Metastatic Liver Carcinoma in the Lung (tissue), 2 donors: ENCODE measurements around the genes BPTF and C17orf58.

DNA sequence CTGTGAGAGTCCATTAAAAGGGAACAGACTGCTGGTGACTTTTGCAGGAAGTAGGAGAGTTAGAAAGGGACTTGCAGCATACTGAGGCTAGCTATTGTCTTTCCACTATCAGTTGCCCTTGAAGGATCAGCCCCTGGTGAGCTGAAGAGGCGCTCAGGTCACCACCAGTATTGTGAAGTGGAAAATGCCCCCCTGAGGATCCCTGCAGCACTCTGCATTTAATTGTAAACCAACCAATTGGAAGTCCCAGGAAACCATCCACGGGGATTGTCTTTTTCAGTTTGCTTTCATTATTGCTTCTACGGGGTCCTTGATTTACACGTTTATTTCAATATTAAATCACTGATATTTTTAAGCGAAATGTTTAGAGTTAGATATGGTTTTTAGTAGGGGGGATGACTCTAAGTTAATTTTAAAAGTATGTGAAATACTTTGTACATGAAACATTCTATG, 2.5 kb downstream of the PRKCA start:
- PRO-cap, 2 experiments: no peak in any of the 2 experiments

DNA sequence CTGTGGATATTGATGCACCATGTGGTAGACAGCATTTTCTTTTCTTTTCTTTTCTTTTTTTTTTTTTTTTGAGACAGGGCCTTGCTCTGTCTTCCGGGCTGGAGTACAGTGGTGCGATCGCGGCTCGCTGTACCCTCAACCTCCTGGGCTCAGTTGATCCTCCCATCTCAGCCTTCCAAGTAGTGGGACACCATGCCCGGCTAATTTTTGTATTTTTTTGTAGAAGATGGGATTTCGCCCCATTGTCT, 96.6 kb downstream of the PRKCA start:
- PRO-cap, 2 experiments: no peak in any of the 2 experiments

DNA sequence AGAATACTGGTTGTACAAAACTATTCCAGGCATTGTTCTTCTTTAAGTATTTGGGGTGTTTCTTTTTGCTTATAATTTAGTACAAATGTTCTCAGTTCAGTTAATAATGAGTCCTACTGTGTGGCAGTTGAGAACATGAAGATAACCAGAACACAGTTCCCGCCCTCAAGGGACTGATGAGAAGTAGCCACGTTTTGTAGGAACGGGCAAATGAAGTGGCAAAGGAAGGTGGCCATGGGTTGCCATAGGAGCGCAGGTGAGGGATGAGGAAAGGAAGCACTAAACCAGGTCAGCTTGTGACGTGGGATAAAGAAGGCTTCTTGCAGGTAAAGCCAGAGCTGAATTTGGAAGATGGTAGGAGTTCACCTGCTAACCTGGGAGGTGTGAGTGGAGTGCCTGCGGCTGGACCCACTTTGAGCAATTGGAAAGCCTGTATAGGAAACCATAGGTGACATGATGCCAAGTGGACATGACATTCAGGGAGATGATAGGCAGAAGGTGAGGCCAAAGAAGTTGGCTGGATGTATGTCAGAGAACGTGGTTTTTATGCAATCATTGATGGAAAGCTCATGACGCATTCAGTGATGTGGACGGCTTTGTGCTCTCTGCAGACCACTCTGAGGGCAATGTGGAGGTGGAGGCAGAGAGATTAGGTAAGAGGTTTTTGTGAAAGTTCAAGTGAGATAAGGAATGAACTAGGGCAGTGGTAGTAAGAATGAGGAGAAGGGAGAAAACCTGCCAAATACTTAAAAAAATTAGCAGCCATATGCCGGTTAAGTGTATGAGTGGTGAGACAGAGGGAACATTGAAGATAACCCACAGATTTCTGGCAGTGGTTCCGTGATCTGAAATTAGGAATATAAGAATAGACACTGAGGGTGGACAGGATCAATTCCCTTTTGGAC, 98.8 kb downstream of the PRKCA start:
- PRO-cap, 2 experiments: no peak in any of the 2 experiments

DNA sequence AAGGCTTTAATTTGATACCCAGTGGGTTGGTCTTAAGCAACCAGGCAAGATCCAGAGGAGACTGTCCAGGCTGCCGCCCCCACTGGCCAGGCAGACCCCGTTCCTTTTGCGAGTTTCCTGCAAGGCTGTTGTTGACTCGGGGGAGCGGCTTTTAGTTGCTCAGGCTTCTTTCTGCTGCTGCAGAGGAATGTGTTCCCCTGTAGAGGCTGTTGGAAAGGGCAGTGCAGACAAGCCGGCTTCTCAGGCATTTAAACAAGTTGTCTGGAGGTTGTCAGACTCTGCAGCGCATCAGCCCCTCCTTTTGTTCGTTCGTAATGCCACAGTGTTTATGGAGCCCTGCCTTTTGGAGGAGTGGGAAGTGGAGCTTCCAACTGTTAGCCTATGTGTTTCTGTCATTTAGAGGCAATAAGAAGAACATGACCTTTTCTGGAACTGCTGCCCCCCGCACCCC, 231.2 kb downstream of the PRKCA start:
- PRO-cap, 2 experiments: no peak in any of the 2 experiments

DNA sequence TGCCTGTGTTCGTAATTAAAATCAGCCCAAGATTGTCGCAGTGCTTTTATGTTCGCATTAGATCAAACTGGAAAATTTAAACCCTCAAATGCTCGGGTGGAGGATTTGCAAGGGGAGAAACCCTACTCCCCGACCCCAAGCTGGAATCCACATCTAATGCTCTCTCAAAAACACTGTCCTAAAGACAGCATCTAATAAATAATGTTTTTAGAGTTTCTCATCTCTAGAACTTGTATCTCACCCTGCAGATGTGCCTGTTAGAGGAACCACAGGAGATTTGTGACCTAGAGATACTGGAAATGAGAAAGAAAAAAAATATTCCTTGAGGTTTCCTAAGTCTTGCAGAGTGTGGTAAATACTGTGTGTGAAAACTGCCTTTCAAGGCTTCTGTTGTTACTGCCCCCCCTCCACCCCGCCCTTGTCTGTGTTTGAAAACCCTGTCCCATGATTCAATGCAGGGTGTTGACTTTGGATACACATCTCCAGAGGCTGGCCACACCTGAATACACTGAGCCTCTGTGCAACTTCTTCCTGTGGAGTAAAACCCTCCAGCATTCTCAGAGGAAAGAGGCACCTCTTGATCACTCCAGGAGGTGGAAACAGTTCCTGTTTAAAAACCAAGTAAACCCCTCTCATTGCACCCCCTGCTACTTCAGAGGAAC, 123.2 kb upstream of the CACNG5 start:
- PRO-cap, 2 experiments: no peak in any of the 2 experiments

DNA sequence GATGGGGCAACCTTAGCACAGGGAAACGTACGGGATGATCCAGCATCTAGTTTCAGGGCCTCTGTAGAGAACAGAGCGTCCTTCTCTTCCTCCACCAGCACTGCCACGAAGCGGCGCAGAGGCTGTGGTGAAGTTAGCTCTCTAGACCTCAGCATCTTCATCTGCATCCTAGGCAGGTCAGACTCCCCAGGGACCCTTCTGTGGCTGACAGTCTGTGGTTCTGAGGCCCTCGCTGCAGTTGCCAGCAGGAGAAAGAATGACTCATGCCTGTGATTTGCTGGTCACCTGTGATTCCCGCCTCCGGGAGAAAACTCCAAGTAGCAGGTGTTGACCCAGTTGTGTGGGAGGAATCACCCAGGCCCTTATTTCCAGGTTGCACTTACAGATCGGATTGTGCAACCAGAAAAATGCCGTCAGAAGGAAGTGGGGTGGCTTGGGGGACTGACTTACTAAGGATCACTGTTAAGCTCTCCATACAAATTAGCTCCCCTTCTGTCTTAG, 117.3 kb upstream of the CACNG5 start:
- PRO-cap, 2 experiments: no peak in any of the 2 experiments

DNA sequence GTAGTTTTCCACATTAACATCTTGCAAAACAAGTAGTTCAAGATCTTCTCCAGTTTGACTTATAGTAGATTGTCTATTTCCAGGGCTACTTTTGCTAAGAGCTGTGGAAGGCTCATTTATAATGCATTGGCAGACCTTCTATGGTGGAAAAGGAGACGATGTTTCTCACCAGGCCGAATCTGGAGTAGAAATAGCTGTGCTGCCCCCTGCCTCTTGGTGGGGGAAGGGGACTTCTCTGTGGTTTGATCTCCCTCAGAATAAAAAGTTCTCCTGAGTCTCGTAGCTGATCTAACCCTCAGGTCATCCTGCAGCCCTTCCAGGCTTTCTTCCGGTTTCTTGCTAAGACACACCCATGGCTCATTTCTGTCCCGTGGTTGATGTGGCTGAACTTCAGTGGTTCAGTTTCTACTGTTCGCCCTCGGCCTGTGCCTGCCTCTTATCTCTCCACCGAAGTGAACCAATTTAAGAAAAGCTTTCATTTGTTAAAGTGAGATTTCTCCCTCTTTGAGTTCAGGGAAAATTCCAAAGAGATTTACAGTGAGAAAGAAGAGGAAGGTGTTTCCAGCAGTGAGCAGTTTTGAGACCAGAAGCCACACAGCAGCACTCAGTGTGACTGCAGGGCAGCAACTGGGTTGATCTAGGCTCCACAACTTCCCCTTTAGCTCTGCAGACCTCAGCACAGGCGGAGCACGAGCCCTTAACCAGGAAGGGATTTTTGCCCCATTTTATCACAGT, 35.0 kb upstream of the CACNG5 start:
- PRO-cap, 2 experiments: no peak in any of the 2 experiments

DNA sequence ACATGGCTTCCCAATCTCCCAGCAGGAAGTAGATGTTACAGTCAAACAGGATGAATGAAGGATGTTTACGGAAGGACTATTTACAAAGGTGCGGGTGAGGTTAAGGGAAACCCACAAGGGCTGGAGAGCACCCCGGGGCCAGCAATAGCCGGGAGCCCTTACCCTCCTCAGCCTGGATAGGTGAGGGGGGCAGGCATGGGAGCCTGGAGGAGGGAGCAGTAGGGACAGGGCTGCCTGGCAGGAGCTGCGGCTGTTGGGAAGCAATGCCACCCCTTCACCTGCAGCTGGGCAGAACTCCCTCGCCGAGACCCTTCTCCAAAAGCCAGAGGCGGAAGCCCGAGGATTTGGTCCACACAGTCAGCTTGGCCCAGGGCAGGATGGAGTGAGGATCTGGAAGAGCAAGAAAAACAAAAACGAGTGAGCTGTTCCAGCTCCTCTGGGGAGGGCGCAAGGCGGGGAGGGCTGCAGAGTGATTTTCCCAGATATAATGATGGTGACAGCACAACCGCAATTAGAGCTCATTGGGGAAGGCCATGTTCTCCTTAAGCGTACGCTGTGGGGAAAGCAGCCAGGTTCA, 24.4 kb upstream of the CACNG1 start:
- PRO-cap, 2 experiments: no peak in any of the 2 experiments

DNA sequence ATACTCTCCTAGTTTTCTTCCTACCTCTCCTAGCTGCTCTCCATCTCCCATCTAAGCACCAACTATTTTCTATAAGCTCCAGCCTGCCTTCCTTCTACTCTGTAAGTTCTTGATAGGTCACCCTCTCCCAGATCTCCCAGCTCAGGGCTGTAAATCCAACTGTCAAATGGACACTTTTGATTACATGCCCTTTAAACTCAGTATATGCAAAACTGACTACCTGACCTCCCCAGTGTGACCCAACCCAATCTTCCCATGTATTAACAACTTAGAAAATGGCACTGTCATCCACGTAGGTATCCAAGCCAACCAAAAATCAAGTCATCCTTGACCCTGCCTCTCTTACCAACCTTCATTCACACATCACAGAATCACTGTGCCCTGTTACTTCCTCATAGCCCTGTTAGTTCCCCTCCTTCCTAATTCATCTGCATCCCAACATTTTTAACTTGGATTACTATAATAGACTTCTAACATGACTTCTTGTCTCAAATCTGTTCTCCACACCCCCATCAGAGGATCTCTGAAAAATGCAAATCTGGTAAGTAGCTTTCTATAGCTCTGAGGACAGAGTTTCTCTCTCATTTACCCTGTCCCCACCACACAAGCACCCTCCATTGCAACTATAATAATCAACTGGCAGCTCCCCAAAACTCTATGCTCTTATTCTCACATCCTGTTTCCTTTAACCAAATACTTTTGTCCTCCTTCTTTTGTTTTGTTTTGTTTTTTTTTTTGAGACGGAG, 73.7 kb downstream of the HELZ start:
- PRO-cap, 2 experiments: no peak in any of the 2 experiments

DNA sequence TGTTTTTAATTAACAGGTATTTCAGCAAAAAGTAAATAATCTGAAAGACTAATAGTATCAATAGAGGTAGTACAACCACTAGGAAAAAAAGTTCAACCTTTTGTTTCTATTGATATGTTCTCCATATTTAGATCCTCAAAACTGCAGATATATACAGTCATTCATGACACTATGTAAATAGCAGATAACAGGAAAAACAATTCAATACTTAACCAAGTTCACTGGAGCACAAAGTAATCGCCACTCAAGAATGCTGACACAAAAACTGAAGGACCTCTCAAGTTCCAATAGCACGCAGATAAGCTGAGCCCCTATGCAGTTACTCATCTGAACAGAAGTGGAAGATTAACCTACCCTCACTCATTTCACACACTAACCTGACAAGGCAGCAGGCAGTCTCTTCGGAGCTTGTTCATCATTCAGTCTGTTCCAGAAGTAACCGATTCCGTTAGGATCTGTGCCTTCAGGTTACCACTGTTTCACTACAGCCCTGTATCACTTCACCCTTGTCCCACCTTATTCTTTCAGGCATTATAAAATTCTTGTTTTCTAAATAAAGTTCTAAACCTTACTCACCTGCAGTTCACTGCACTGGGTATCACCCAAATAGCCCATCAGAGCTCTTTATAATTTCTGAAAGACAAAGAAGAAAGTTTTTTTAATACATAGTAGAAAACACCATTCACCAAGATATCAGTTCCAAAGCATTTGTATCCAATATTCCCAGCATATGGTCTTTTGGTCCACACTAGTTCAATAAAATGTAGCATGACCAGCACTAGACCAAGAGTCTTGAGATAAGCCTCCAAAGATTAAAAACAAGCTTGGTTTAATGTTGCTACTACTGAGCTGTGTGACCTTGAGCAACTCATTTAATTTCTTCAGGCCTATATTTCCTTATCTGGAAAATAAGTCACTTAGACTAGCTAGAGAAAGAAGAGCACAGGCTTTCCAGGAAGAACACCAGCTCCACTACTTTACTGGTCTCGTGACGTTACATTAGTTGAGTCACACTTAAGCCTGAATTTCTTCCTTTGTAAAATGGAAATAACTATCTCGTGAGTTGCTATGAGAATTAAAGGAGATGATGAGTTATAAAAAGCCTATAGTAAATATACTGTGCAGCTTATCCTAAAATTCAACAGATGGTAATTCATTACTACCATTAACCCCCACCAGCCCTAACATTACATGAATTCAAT, 5.7 kb downstream of the HELZ start:
- PRO-cap, 2 experiments: no peak in any of the 2 experiments

DNA sequence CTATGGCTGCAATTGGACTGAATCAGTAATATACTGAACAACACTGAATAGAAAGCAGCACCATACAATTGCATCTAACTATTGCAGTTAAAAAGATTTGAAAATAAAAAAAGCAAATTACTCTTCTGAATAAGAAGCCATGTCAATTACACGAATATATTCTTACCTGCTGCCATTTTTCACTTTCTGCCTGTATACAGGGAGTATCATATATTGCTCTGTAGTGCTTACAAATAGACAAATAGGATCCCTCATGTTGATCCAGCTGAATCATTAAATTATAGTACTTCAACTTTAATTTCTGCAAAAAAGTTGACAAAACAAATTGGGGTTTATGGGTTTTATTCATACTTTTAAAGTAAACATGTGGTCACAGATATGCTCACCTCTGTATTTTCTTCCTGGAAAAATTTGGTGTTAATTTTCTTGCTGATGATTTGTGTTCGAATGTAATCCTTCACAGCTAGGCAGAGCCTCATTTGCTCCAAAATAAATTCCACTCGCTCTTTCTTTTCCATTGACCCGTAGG, 19.4 kb downstream of the PSMD12 start:
- PRO-cap, 2 experiments: no peak in any of the 2 experiments

DNA sequence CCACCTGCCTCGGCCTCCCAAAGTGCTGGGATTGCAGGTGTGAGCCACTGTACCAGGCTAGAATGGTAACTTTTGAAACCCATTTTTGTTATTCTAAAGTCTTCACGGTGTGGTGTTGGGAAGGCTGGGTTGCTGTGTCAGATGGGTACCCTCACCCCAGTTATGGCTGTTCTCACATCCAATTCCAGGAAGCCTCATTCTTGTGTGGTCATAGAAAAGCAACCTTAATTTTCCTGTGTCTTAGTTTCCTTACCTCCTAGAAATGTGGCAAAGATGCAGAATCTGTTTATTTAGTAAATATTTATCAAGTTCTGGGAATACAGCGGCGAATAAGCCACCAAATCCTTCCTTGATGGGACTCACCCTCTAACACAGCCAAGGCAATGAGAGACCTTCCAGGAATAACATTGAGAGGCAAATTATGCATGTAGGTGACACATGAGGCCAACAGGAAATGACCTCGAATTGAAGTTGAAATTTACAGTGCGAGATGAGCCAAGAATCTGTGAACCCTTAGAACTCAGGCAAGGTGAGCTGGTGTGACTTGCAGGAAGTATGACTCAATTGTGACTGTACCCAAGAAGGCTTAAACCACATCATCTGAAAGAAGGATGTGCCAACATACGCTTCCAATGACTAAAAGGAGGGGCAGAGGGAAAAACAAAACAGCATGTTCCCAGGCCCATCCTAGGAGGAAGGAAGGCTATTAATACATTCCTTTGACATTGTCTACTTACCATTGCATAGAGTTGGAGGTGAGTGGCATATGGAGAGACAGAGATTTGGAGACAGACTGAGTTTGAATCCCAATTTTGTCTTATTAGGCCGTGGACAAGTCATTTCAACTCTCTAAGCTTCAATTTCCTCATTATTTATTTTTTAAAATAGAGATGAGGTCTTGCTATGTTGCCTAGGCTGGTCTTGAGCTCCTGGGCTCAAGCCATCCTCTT, 44.7 kb downstream of the PITPNC1 start:
- PRO-cap, 2 experiments: no peak in any of the 2 experiments

DNA sequence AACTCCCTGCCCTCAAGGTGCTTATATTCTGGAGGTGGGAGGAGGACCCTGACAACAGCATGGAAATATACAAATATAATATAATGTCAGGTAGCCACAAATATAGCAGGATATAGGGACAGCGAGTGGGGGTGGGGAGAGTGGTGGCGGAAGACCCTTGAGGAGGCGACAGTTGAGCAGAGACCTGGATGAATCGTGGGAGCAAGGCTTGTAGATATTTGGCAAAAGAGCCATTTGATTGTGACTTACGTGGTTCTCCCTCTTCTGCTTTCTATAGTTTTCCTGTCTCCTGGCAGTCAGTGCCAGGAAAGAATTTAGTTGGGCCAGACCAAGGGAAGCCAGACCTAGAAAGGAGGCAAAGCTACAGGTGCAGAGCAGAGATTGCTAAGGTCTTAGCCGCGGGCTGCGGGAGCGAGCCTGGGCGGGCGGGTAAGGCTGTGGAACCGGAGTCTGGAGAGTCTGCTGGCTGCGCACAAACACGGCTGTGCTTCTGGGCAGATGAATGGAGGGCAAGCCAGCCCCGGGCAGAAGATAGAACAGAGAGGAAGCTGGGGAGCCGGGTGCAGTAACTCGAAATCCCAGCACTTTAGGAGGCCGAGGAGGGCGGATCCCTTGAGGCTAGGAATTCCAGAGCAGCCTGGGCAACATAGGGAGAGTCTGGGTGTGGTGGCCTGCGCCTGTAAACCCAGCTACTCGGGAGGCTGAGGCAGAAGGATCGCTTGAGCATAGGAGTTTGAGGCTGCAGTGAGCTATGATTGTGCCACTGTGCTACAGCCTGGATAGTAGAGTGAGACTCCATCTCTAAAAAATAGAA, 56.0 kb downstream of the PITPNC1 start:
- PRO-cap, 2 experiments: no peak in any of the 2 experiments

GRCh38 chr17:67474901-67476000, 98.2 kb downstream of the PITPNC1 start:
- PRO-cap, 2 experiments: no peak in any of the 2 experiments

- PRO-cap, 2 experiments: no peak in any of the 2 experiments
Measured at GRCh38 chr17:67528605-67529585, 151.8 kb downstream of the PITPNC1 start.

DNA sequence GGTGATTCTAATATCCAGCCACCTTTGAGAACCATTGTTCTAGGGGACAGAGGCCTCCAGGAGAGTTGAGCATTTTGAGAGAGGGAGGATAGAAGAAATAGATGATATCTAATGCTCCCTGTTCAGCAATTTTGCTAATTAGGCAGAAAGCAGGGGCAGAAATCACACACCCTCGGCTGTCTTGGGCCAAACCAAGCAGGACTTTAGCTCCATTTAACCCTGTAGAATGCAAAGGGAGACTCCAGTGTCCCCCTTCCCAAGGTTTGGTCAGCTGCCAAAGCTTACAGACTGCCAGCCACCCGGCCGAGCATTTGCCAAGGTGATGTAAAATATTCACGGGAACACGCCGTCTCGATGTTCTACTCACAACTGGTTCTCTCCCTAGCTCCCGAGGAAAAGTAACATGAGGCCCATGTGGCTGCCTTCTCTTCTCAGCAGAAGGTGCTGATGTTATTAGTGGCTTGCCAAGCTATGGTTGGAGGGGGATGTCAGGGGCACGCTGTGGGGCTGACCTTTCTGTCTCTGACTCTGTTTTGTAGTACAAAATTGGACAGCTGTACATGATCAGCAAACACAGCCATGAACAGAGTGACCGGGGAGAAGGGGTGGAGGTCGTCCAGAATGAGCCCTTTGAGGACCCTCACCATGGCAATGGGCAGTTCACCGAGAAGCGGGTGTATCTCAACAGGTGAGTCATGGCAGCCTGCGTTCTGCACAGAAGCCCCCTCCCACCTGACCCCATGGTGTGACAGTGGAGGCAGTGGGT, 155.4 kb downstream of the PITPNC1 start:
- PRO-cap, 2 experiments: no peak in any of the 2 experiments

GRCh38 chr17:67577965-67578888, 139.5 kb upstream of the NOL11 start:
- PRO-cap, 2 experiments: no peak in any of the 2 experiments

- PRO-cap, 2 experiments: peak in 2 of 2 experiments; most common plus-strand start chr17:67825503 (in 2); most common minus-strand start chr17:67825345 (in 2)
Measured at GRCh38 chr17:67825069-67825637, at the start of gene BPTF. TSS of gene BPTF (plus strand) at chr17:67825503.

GRCh38 chr17:67995894-67996645, at the start of gene C17orf58:
TSS of gene C17orf58 (minus strand) at chr17:67996469.
- PRO-cap, 2 experiments: no peak in any of the 2 experiments

DNA sequence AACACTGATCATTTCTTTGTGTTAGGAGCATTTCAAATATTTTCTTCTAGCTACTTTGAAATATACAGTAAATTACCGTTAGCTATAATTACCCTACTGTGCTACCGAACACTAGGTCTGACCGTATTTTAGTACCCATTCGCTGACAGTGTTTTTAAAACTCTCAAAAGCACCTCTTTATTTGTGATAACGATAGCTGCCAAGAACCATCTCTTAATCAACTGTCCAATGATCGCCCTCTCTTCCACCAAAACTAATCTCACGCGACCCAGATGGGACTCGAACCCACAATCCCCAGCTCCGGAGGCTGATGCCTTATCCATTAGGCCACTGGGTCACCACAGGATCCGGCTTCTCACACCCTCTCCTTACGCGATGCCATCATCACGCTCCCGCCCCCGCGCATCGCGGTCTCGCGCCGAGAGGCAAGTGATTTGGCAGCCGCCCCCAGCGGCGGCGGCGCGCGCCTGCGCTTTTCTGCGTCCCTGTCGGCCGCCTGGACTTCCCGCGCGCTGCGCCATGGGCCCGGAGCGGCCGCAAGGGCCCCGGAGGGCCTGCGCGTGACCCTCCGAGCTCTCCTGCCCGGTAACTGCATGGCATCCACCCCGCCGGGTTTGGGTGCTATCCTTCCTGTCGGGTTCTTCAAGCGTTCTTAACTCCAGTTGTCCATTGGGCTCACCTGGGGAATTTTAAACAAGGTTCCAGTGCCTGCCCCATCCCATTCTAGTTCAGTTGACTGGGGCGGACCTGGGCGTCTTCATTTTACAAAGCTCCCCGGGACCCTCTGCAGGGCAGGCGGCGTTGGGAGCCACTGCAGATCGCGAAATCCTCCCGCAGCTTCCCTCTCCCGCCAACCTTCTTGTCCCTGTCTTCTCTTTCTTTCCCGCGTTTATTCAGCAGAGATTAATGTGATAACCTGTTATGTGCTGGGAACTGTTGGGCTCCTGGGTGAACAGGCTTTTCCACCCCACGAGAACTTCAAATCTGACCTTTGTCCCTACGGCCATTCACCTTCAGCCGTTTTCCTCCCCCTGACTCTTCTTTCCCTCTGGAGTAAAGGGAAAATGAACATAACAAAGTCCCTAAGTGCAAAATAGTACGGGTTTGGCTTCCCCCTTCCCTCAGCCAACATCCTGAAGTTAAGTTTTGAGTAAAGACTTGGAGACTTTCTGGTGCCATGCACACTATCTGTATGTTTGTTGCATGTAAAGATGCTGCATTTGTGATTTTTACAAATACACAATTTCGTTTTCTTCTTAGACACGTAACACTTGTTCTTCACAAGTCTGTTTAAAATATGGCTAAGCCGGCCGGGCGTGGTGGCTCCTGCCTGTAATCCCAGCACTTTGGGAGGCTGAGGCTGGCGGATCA, 15.4 kb upstream of the KPNA2 start:
- PRO-cap, 2 experiments: peak in 2 of 2 experiments; most common plus-strand start position 501 of the sequence (in 2); most common minus-strand start position 304 of the sequence (in 1)